Metanephros (tissue), 2 donors: ENCODE data around the genes PROX2 and IFT43.

- RAMPAGE, long total RNA: no peak
Measured at GRCh38 chr14:74875782-74876547, at the start of gene PROX2. Gene PROX2 (minus strand): TSS chr14:74876145.

DNA sequence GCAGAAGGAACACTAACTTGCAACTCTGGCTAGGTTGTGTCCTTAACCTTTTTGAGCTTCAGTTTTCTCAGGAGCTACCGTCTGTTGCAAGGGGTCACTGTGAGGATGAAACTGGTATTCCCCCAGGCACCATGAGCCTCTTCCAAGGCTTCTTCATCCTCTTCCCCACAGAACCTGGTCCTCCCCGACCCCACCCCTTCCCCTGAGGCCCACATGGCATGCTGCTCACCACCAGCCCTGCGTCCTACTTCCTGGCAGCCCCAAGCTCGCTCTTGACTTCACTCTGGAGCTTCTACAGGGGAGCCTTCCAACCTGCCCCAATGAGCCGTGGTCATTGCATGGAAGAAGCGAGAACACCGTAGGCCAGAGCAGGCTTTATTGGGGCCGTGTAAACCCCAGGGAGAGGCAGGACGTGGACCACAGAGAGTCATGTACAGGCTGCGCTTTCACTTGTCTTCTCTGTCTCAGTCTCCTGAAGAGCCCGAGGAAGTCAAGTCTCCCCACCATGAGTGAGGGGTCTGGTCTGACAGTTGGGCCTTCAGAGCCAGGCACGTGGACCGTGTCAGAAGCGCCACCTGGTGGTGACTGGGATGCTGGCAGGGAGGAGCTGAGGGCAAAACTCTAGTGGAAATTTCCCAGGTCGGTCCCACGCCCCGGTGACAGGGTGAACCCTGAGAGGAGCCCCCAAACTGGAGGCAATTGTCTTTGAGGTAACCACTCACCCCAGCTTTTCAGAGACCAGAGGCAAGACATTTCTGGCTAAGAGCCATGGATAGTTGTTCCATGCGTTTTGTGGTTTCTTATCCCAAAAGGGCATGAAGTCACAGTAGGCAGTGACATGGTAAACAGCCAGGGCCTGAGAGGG lies 17.5 kb downstream of the RPS6KL1 start:
- RAMPAGE, long total RNA: no peak

DNA sequence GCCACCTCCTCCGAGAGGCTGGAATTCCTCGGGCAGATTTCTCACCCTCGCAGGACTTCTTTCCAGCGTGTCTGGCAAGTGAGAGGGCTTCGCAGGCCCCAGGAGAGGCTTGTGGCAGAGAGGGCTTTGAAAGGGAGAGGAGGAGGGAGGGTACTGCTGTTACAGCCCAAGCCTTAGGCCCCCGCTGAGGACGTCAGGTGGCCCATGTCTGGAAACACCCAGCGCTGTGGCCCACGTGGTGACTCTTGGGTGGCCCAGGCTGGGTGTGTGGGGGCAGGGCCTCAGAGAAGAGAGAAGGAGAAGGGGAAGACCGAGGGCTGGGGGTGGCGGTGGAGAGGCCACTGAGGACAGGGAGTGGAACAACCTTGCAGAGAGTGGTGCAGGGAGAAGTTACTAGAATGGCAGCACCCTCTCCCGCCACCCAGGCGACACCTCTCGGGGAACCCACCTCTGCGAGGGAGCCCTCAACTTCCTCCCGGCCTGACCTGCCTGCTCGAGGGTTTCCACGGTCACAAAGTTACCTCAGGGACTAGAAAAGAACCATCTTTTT lies 11.7 kb upstream of the RPS6KL1 start:
- RAMPAGE, long total RNA: no peak

DNA sequence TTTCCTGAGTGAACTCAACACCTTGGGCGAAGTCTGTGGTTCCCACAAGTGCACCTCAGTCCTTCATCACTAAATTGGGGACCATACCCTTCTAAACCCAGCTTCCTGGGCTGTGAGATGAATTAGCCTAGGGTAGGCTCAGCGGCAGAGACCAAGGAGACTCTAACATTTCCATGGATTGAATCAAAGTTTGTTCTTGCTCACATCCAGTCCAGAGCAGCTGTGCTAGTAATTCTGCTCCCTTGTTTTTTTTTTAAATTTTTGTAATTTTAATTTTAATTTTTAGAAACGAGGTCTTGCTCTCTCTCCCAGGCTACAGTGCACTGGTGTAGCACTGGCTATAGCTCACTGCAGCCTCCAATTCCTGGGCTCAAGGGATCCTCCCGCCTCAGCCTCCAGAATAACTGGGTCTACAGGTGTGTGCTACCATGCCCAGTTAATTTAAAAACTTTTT lies 2.5 kb upstream of the PGF start:
- RAMPAGE, long total RNA: no peak

GRCh38 chr14:75147277-75148159 lies 20.7 kb upstream of the NEK9 start:
- RAMPAGE, long total RNA: no peak

DNA sequence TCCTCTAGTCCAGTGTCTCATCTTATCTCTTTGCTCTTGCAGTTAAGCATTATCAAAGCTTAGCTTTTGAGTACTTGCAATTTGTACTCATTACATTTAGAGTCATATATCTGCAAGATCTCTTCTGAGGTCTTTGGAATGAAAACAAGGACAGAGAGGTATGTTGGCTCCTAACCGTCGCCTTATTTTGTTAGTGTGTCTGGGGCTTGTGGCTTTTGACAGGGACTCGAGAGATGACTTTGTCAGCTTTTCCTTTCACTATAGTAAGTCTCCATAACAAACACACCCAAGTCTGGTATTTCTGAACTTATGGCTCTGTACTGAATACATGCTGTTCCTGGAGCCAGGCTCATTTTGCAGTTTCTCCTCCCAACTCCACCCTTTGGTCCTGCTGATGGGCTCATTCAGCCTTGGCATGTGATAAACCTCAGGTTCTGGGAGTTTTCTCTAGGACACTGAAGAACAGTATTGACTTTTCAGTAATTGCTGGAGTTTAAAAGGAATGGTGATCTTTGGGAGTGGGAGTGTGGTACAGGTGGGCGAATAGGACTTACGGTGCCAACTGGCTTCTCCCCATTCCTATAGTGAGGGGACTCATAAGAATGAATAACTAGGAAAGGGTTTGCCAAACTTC lies 27.7 kb upstream of the TMED10 start:
- RAMPAGE, long total RNA: no peak

DNA sequence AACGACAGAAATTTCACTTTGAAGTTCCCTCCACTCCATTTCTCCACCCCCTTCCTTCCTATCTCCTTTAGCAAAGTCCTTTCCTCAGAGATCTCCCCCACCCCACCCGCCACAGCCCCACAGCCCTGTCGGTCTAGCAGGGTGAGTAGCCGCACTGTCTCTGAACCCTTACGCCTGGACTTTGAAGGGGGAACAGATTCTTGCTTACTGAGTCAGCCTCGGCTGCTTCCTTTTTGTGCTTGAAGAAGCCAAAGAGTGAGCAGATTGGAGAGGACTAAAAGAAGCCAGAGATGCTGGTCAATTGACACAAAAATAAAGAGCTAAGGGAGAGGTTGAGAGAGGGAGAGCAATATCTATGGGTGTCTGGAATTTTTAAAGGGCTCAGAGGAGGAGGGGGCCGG lies 44.1 kb upstream of the FOS start:
- RAMPAGE, long total RNA: no peak

DNA sequence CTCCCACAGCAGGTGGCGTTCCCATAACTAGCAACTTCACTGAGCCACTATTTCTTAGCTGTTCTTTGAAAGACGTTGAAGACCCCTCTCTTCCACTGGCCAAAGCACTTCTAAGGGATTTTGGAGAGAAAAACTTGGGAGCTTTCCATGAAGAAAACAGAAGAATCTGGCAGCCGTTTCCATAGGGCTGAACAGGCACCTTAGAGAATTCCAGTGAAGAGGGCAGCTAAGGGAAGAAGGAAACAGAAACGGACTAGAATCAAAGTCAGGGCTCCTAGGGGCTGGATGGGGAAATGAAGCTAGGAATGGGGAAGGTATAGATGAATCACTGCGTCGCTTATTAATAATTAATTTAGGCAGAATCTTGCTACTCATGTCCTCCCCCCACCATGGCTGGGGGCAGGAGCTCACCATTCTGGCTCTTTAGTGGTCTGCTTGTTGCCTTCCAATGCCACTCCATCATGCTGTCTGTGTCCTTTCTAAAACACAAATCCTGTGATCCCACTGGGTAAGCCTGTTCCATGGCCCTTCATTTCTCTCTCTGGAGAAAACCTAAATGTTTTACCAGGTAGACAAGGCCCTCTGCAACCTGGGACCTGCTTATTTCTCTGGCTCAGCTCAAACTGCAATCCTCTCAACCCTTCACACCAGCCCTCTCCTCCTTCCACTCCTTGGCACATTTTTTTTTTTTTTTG lies 39.5 kb upstream of the FOS start:
- RAMPAGE, long total RNA: no peak

DNA sequence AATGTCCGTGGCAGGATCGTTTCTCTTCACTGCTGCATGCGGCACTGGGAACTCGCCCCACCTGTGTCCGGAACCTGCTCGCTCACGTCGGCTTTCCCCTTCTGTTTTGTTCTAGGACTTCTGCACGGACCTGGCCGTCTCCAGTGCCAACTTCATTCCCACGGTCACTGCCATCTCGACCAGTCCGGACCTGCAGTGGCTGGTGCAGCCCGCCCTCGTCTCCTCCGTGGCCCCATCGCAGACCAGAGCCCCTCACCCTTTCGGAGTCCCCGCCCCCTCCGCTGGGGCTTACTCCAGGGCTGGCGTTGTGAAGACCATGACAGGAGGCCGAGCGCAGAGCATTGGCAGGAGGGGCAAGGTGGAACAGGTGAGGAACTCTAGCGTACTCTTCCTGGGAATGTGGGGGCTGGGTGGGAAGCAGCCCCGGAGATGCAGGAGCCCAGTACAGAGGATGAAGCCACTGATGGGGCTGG lies 1.2 kb downstream of the FOS start:
- RAMPAGE, long total RNA: no peak

- RAMPAGE, long total RNA: no peak
Measured at GRCh38 chr14:75315130-75315540, 36.5 kb downstream of the FOS start.

- RAMPAGE, long total RNA: no peak
Measured at GRCh38 chr14:75335522-75336032, 56.9 kb downstream of the FOS start.

- RAMPAGE, long total RNA: no peak
Measured at GRCh38 chr14:75867777-75868369, 113.9 kb downstream of the TGFB3 start.

DNA sequence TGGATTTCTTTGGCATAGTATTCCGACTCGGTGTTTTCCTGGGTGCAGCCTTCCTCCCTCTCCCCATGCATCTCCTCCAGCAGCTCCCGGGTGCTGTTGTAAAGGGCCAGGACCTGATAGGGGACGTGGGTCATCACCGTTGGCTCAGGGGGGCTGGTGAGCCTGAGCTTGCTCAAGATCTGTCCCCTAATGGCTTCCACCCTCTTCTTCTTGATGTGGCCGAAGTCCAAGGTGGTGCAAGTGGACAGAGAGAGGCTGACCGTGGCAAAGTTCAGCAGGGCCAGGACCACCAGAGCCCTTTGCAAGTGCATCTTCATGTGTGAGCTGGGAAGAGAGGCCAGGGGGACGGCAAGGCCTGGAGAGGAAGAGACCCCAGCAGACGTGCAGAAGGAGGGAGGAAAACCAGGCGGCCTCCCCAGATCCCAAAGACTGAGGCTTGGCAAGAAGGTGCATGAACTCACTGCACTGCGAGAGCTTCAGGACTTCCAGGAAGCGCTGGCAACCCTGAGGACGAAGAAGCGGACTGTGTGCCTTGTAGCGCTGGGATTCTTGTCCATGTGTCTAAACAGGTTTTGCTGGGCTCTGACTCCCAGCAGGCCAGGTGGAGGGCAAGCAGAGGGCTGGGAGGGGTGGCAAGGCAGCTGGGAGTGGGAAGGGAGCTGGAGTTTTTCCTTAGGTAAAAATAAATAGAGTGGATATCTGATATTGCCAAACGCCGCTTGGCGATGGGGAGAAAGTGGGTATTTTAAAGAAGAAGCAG lies 1.0 kb downstream of the TGFB3 start:
- RAMPAGE, long total RNA: no peak

- RAMPAGE, long total RNA: no peak
Measured at GRCh38 chr14:75985594-75986855, at the start of gene IFT43. Gene IFT43 (plus strand): TSS chr14:75985763.

DNA sequence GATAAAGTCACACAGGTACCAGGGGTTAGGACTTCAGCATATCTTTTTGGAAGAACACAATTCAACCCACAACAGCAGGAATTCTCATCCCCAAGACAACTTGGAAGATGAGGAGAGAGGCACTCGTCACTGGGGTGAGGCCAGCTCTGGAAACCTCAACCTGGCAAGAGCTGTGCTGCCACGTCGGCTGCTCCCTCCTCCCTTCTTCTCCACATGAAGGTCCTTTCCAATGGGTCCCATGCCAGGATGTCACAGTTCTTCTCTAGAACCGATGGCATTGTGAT lies 138.2 kb upstream of the VASH1 start:
- RAMPAGE, long total RNA: no peak

GRCh38 chr14:76777632-76778228 lies 16.5 kb downstream of the VASH1 start:
- RAMPAGE, long total RNA: no peak

GRCh38 chr14:76899003-76899474 lies 72.8 kb downstream of the LRRC74A start:
- RAMPAGE, long total RNA: no peak

GRCh38 chr14:76923823-76924399 lies 97.7 kb downstream of the LRRC74A start:
- RAMPAGE, long total RNA: no peak

- RAMPAGE, long total RNA: no peak
Measured at GRCh38 chr14:76930441-76930950, 98.0 kb downstream of the IRF2BPL start.

DNA sequence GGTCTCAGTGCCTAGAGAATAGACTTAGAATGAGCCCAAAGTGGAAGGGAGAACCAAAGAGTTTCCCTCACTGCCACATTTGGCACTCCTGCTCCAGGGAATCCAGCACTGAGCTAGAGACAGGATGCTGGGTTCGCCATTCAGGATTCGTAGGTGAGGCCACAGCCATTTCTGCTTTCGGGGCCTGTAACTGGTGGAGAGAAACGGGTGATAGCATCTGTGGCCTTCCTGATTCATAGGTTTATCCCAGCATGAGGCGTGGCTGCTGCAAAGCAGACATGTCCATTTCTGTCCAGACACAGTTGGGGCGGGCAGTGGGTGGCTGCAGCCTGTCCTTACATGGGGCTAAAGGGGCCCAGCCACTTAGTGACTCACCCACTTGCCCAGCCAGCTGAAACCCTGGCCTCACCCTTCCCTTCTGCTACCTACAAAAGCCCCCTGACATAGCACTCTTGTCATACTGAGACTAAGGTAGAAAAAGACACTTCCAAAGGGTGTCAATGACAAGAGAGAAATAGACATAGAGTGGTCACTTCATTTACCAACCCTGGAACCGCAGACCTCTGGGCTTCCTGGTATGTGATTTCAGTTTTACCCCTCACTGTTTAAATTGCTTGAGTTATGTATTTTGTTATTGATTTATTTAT lies 69.2 kb downstream of the IRF2BPL start:
- RAMPAGE, long total RNA: no peak